ENCODE measurements around the genes KCNK7, SIPA1, OVOL1 and CCDC85B.

- PRO-cap, 3 experiments = no peak in any of the 3 experiments
- RAMPAGE, long total RNA = no peak
Measured at GRCh38 chr11:65441381-65442274, 55.2 kb downstream of the FRMD8 start.

DNA sequence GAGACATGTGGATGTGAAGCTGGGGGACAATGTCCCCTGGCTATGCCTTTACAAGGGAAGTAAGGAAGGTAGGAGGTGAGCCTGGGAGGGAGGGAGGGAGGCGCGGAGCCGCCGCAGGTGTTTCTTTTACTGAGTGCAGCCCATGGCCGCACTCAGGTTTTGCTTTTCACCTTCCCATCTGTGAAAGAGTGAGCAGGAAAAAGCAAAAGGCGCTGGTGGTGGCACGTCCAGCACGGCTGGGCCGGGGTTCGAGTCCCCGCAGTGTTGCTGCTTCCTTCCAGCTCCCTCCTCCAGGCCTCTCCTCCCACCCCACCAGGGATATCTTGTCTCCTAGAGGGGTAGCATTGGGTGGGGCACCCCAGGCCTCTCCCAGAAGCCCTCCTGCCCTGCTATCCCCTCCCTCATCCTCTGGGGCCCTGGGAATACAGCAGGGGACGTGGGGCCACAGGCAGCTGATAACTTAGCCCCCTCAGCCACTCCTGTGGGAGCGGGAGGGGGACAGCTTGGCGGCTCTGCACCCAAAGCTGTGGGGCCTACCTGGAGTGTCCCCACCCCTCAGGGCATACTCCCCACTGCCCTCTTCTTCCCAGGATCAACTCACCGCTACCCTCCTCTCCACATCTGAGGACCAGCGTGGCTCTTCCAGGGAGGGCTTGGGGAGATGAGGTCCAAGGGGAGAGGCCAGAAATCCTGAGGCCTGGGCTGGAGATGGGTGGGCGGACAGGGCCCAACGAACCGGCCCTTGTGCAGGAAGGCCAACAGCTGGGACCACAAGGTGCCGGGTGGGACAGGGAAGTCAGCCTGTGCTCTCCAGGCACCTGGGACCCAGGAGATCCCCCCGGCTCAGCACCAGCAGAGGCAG, 59.1 kb downstream of the FRMD8 start:
- PRO-cap, 3 experiments = no peak in any of the 3 experiments
- RAMPAGE, long total RNA = no peak

- PRO-cap, 3 experiments = no peak in any of the 3 experiments
- RAMPAGE, long total RNA = no peak
Measured at GRCh38 chr11:65490501-65490717, 34.5 kb upstream of the SCYL1 start.

DNA sequence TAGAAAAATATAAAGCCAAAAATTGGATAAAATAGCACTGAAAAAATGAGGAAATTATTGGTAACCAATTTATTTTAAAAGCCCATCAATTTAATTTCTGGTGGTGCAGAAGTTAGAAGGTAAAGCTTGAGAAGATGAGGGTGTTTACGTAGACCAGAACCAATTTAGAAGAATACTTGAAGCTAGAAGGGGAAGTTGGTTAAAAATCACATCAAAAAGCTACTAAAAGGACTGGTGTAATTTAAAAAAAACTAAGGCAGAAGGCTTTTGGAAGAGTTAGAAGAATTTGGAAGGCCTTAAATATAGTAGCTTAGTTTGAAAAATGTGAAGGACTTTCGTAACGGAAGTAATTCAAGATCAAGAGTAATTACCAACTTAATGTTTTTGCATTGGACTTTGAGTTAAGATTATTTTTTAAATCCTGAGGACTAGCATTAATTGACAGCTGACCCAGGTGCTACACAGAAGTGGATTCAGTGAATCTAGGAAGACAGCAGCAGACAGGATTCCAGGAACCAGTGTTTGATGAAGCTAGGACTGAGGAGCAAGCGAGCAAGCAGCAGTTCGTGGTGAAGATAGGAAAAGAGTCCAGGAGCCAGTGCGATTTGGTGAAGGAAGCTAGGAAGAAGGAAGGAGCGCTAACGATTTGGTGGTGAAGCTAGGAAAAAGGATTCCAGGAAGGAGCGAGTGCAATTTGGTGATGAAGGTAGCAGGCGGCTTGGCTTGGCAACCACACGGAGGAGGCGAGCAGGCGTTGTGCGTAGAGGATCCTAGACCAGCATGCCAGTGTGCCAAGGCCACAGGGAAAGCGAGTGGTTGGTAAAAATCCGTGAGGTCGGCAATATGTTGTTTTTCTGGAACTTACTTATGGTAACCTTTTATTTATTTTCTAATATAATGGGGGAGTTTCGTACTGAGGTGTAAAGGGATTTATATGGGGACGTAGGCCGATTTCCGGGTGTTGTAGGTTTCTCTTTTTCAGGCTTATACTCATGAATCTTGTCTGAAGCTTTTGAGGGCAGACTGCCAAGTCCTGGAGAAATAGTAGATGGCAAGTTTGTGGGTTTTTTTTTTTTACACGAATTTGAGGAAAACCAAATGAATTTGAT, 24.6 kb upstream of the SCYL1 start:
- PRO-cap, 3 experiments = peak in 2 of 3 experiments; most common plus-strand start position 521 of the sequence (in 1)
- RAMPAGE, long total RNA = no peak

DNA sequence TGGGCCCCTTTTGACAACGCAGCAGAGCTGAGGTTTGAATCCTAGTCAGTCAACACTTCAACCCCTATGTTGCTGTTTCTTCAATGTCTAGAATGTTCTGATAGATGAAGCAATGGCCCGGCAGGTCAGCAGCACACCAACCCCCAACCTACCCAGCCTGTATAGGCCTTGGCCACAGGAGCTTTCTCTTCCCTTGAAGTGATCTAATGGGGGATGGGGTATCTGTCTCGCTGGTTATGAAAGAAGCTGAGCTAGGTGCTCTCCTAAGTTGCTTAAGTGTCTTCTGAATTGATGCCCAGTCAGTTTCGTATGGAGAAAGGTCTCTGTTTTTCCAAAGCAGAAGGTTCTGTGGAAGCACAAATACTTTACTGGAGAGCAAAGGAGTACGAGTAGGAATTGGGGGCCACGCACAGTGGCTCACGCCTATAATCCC, 17.4 kb upstream of the SCYL1 start:
- PRO-cap, 3 experiments = no peak in any of the 3 experiments
- RAMPAGE, long total RNA = no peak

GRCh38 chr11:65577814-65578075, 1.9 kb downstream of the EHBP1L1 start:
- PRO-cap, 3 experiments = no peak in any of the 3 experiments
- RAMPAGE, long total RNA = no peak

- PRO-cap, 3 experiments = no peak in any of the 3 experiments
- RAMPAGE, long total RNA = no peak
Measured at GRCh38 chr11:65591831-65592768, 3.5 kb downstream of the KCNK7 start.

GRCh38 chr11:65595475-65596157, at the start of gene KCNK7:
Gene KCNK7 (minus strand): TSS chr11:65595800.
- PRO-cap, 3 experiments = no peak in any of the 3 experiments
- RAMPAGE, long total RNA = no peak

GRCh38 chr11:65637714-65638277, at the start of gene SIPA1:
Gene SIPA1 (plus strand): TSS chr11:65638101.
- PRO-cap, 3 experiments = peak in 3 of 3 experiments; most common plus-strand start chr11:65638147 (in 3); most common minus-strand start chr11:65638010 (in 3)
- RAMPAGE, long total RNA = no peak

DNA sequence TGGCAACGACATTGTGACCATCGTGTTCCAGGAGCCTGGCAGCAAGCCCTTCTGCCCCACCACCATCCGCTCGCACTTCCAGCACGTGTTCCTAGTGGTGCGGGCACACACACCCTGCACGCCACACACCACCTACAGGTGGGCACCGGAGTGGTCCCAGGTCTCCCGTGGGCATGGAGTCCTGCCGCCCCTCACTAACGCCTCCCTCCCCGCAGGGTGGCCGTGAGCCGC, 8.3 kb downstream of the SIPA1 start:
- PRO-cap, 3 experiments = no peak in any of the 3 experiments
- RAMPAGE, long total RNA = no peak

DNA sequence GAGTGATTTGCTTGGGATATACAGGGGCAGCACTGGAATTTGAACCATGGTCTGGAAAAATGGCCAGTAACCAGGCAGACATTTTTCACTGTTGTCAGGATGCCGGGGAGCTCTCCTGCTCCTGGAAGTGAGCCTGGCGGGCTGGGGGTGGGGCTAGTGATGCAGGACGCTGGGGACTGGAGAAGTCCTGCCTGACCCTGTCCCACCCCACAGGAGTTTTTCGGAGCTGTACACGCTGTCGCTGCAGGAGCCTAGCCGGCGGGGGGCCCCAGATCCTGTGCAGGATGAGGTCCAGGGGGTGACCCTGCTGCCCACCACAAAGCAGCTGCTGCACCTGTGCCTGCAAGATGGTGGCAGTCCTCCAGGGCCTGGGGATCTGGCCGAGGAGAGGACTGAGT, 11.1 kb downstream of the SIPA1 start:
- PRO-cap, 3 experiments = no peak in any of the 3 experiments
- RAMPAGE, long total RNA = no peak

DNA sequence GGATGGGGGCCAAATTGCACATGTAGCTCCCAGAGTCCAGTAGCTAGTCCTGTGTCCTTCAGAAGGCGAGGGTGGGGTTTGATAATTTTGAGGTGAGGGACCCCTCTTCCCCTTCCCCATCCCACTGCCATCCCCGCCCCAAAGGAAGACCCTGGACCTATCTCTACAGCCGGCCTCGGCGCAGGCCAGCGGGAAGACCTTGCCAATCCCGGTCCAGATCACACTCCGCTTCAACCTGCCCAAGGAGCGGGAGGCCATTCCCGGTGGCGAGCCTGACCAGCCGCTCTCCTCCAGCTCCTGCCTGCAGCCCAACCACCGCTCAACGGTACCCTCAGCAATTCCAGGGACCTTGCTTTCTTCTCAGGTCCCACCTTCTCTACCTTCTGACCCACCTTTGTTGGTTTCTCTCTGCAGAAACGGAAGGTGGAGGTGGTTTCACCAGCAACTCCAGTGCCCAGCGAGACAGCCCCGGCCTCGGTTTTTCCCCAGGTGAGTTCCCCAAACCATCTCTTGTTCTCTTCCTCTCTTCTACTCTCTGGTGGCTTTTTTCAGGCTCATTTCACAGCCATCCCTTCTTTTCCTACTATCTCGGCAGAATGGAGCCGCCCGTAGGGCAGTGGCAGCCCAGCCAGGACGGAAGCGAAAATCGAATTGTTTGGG, 1.3 kb downstream of the KAT5 start:
- PRO-cap, 3 experiments = peak in 1 of 3 experiments; most common minus-strand start position 324 of the sequence (in 1)
- RAMPAGE, long total RNA = no peak

DNA sequence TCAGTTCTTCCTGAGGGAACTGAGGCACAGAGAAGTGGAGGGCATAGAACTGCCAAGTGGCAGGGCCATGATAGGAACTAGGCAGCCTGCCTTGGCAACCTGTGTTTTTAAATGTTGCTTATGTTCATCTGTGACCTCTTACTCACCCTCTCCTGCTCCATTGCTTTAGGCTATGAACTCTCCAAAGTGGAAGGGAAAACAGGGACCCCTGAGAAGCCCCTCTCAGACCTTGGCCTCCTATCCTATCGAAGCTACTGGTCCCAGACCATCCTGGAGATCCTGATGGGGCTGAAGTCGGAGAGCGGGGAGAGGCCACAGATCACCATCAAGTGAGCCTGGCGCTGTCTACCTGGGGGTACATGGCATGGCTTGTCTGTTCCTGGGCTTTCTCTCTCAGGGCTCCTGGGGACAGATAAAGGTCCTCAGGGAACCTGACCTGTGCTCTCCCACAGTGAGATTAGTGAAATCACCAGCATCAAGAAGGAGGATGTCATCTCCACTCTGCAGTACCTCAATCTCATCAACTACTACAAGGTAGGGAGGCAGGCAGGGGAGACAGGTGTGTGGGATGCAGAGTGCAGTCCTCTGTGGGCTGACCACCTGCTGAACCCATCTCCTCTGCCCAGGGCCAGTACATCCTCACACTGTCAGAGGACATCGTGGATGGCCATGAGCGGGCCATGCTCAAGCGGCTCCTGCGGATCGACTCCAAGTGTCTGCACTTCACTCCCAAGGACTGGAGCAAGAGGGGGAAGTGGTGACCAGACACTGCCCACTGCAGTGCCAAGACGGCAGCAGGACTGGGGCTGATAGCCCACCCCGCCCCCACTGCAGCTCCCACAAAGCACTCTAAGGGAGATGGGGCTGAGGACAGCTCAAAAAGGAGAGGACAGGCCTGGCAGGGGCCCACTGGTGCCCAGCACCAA, 1.9 kb downstream of the RNASEH2C start:
- PRO-cap, 3 experiments = no peak in any of the 3 experiments
- RAMPAGE, long total RNA = no peak

DNA sequence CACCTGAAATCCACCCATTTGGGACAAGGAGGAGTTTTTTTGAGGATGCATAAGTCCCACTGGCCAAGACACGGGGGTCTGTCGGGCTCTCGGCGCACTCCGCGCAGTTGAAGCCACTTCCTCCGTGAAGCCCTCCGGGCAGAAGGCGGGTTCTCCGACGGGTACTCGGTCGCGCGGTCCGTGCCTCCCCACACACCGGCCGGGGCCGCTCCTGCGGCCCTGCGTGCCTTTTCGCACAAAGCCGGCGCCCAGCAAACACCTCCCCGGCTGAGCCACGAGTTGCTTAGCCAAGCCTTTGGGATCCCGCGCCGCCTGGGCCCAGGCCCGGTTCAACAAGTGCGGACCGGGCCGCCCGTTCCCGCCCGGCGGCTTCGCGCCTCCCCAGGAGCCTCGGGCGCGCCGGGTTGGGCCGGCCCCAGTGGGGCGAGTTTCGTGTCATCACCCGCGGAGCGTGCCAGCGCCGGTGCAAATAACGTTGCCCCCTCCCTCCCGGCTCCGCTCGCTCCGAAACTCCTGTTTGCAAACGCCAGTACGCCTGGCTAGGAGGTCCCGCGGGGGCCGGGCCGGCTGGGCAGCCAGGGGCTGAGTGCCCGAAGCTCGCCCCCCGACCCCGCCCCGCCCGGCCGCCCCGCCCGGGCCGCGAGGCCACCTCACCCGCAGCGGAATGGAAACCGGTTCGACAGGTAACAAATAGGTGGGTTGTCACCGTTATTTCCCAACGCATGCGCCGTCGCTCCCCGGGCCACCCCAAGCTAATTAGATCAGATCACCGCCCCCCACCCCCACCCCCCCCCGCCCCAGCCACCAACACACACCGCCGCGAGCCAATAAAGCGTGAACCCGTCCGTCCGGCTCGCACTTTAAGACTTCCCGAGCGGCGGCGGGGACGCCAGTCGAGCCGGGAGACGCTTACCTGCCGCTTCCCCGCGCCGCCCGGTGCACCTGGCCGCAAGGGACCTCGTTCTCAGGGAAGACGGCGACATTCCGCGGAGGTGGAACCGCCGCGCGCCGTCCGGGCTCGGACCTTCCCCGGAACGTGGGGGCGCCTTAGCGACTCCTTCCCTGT, at the start of gene OVOL1:
Gene OVOL1, plus strand, starts transcription at position 856 of the 1,066 bp plus-strand sequence.
- PRO-cap, 3 experiments = no peak in any of the 3 experiments
- RAMPAGE, long total RNA = no peak

GRCh38 chr11:65860930-65861213, 639 bp downstream of the MUS81 start:
- PRO-cap, 3 experiments = peak in 1 of 3 experiments; most common plus-strand start chr11:65861040 (in 1)
- RAMPAGE, long total RNA = no peak

- PRO-cap, 3 experiments = no peak in any of the 3 experiments
- RAMPAGE, long total RNA = no peak
Measured at GRCh38 chr11:65861727-65862807, 1.8 kb downstream of the MUS81 start.

- PRO-cap, 3 experiments = no peak in any of the 3 experiments
- RAMPAGE, long total RNA = no peak
Measured at GRCh38 chr11:65867387-65868180, 5.0 kb downstream of the EFEMP2 start.

- PRO-cap, 3 experiments = no peak in any of the 3 experiments
- RAMPAGE, long total RNA = no peak
Measured at GRCh38 chr11:65871941-65872420, 619 bp downstream of the EFEMP2 start.

- PRO-cap, 3 experiments = peak in 3 of 3 experiments; most common plus-strand start chr11:65890674 (in 3); most common minus-strand start chr11:65890497 (in 2)
- RAMPAGE, long total RNA = no peak
Measured at GRCh38 chr11:65890379-65890766, at the start of gene CCDC85B. Gene CCDC85B (plus strand): TSS chr11:65890673.

DNA sequence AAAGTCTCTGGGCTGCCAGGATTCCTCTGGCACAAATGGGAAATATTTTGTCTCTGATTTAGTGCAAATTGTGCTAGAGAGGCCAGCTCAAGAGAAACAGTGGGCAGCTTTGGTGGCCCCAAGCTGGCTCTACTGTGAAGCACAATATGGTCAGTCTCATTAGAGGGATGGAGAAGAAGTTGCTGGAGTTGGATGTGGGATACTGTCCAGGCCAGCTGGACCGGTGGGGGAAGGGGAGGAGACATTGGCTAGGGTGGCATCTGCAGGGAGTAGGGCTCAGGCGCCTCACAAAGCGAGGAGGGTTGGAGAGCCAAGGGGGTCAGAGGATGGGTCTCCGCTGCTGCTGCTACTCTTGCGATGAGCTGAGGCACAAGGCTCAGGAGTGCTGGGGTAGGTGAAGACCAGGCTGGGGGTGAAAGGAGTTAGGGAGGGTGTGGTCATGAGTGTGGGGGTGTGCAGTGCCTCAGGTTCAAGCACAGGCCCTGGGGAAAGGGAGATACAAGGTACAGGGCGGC, 2.2 kb downstream of the CCDC85B start:
- PRO-cap, 3 experiments = no peak in any of the 3 experiments
- RAMPAGE, long total RNA = no peak